Measurements from ENCODE around the gene MAEA.

DNA sequence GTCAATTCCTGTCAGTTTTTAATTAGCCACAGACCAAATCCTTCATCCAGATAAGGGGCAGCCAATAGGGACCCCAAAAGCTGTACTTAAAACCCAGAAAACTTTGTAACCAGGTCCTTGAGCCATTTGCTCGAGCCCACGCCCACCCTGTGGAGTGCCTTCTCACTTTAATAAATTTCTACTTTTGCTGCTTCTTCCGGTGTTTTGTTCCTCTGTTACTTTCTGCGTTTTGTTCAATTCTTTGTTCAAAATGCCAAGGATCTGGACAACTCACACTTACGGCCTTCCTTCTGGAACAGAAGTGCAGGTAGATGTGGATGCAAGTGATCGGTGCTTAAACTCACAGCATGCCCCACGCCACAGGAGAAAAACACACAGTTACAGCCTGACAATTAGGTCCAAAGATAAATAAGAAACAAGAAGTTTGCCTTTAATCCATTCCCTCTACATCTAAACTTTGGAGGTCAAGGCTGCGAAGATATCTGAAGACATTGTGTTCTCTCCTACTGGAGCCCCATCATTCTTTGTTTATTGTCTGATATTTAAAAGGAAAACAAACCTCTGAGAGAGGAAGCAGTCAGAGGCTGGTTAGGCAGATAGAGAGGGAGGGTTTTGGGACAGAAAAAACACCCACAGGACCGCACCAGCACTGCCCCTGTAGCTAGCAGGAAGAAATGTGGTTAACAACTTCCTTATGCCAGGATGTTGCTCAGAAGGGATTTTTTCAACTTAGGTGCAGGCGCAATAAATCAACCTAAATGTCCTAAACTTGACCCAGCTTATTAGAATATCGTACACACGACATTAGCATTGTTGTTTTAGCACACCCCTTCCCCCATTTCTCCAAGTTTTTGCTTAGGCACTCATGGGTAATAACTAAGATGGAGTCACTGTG is 3.1 kb upstream of the ZNF718 start:
- RRBS = no CpG with 5 or more reads among the region's 12 CpGs

- RRBS = 2% methylated on average over 17 of the region's 51 CpGs
Measured at GRCh38 chr4:663148-663877, 10.8 kb downstream of the ATP5ME start.

DNA sequence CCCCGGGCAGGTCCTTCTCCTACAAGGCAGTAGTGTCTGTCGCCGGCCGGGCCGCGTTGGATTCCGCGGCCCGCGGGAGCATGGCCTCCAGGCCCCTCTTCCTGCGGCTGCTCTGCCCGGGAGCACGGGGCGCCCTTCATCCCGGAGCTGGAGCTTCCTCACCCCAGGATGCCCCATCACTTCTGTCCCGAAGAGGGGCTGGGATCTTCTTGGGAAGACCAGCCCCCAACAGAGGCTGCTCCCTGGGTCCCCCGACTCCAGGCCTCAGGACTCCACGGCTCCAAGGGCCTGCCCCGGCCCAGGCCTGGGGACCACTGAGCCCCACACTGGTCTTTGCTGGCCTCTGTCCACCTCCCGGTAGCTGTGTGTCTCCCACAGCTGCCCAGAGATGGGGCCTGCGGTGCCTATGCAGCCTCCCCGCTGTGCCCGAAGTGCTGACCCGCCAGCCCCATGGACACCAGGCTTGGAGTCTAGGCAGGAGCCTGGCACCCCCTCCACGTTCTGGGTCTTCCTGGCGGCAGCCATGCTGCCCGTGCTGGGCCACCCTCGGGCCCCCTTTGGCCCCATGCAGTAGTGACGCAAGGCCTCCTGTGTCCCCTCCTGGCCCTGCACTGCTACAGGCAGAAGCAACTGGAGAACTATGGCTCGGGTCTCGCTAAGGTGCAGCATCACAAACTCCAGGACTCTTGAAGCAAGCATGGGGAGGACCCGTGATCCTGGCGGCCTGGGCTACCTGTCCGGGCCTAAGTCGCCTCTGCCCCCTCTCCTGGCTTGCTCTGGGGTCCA is 645 bp downstream of the MYL5 start:
- RRBS = 3% methylated on average over 11 of the region's 35 CpGs

DNA sequence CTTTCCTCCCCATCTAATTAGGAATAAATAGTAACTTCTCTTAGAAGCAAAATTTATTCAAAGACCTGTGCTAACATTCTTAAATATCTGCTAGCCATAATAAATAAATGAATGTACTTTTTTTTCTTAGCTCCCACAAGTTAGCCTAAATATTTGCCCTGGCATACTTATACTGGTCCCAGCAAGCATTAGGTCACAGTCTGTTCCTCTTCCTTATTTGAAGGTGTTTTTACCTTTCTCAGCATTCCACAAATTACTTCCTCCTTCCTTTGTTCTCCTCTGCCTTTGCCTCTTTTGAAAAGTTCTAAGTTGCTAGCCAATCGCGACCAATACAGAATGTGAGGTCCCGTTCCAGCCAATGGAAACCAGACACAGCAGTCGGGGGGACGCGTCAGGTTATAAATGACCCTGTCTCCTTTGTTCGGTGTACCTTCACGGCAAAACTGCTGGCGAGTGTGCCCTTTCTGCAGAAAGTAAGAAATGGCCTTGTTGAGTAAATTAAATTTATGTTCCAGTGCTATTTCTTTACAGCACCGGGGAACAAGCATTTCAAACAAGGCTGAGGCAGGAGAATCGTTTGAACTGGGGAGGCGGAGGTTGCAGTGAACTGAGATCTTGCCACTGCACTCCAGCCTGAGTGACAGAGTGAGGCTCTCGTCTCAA is 5.5 kb upstream of the SLC49A3 start:
- RRBS = no CpG with 5 or more reads among the region's 13 CpGs

DNA sequence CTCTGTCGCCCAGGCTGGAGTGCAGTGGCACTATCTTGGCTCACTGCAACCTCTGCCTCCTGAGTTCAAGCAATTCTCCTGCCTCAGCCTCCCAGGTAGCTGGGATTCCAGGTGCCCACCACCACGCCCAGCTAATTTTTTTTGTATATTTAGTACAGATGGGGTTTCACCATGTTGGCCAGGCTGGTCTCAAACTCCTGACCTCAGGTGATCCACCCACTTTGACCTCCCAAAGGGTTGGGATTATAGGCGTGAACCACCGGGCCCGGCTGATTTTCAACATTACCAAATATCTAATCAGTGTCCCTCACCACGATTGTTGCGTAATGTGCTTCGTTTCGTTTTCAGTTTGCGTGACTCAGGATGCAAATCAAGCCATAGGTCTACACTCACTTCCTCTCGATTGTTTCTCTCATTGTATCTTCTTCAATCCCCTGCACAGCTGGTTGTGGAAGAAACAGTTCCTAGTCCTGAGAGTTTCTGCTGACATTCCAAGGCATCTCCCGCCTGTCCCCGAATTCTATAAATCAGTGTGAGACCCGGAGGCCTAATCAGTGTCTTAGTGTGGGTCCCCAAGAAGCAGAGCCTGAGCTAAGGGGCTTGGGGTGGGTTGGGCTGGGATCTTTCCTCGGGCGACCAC is 6.3 kb upstream of the PCGF3 start:
- RRBS = no CpG with 5 or more reads among the region's 16 CpGs

- RRBS = 31% methylated on average over 5 of the region's 19 CpGs
Measured at GRCh38 chr4:749841-750701, 44.4 kb downstream of the PCGF3 start.

DNA sequence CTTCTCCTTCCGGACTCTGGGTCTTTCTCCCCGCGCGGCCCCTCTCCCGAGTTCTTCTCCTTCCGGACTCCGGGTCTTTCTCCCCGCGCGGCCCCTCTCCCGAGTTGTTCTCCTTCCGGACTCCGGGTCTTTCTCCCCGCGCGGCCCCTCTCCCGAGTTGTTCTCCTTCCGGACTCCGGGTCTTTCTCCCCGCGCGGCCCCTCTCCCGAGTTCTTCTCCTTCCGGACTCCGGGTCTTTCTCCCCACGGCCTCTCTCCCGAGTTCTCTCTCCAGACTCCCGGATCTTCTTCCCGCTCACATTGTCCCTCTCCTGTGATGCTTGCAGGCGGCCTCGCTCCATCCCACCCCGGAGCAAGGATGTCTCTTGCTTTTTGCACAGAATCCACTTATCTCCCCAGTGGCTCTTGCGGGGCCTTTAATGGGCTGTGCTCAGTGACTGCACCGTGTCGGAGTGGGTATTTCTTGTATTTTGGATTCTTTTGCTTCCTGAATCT is 54.1 kb downstream of the PCGF3 start:
- RRBS = 96% methylated on average over 5 of the region's 35 CpGs

DNA sequence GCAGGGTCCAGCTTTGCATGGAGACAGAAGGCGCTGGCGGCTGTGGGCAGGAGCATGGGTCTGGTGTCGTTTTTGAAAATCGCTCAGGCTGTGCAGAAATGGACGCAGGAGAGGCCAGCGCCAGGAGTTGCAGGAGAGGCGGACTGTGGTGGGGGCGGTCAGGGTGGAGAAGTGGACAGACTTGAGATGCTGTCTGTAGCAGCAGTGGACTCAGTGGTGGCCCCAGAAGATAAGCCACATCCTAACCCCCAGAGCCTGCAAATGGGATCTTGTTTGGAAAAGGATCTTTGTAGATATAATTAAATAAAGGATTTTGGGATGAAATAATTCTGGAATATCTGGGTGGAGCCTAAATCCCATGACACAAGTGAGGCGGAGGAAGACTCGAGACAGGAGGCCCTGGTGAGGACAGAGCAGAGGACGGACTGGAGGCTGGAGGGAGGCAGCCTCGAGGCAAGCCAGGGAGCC is 56.3 kb downstream of the PCGF3 start:
- RRBS = no CpG with 5 or more reads among the region's 12 CpGs

DNA sequence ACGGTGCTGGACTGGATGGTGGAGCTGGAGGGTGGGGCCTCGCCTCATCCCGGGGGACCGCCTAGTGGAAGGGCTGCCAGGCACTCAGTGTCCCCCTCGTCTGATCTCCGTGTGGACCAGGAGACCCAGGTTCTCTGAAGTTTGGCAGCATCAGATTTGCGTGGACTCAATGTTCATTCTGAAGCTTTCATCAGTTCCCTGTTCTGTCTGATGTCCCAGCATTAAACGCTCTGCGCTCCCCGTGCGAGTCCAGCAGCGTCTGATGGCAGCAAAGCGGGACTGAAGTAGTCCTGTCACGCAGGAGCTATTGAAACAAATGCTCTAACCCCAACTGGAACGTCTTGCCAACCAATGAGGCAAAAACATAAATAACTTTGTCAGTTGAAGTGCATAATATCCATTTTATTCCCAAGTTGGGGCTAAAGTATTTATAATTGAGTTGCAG is 7.1 kb downstream of the CPLX1 start:
- RRBS = 68% methylated on average over 2 of the region's 15 CpGs

DNA sequence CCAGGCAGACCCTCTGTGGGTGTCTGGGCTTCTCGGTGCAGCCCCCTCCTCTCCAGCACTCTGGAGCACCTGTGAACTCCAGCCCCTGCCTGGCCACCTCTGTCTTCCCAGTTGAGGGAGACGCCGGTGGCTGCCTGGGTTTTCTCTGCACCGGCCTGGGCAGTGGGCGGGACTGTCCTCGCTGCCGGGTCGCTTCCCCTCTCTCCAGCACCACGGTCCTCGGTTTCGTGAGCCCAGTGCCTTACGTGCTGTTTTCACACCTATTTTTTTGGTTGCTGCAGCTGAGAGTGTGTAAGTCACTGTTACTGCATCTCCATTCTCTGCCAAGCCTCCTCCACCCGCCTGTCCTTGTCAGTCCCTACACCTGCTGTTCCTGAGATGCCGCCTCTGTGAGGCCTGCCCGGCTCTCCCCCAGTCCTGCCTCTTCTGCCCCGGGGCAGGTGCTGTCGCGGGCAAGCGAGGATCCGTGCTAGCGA is 2.5 kb upstream of the FGFRL1 start:
- RRBS = 4% methylated on average over 6 of the region's 21 CpGs

GRCh38 chr4:1010429-1011072 is 875 bp upstream of the FGFRL1 start:
- RRBS = 3% methylated on average over 12 of the region's 38 CpGs

DNA sequence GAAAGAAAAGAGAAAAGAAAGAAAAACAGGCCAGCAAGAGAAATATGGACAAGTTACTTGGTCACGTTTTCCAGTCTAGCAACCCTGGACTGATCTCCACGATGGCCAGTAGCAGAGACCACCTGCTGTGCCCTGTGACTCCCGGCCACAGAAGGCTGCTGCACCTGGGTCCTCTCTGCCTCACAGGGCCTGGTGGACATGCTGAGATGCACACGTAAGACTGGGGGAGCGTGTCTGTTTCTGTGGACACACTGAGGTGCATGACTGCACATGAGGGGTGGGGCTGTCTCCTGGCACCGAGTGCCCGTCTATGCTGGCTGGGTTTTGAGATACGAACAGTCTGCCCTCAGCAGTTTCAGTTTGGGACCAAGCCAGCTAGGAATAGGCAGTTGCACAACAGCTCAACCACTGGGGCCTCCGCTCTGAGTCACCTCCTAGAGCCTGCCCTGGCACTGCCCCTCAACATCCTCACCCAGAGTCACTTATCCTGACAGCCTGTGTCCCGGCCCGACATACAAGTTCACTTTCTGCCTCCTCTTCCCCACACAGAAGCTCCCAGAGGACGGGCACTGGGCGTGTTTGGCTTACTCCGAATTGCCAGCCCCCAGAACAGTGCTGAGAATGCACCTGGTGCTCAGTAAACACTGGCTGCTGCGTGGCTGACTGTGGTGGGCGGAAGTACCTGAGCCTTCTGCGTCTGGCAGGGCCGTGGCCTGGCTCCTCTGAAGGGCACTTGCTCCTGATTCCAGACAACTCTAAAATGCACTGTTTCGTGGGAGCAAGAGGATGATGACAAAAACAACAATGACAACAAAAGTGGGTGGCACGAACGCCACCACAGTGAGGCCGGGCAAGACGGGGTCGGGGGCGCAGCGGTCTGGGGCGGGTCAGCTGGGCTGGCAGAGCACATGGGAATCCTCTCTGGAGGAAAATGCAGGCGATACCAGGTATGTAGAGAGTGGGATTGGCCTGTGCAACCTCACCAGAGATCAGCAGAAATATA is 30.9 kb downstream of the RNF212 start:
- RRBS = no CpG with 5 or more reads among the region's 28 CpGs

DNA sequence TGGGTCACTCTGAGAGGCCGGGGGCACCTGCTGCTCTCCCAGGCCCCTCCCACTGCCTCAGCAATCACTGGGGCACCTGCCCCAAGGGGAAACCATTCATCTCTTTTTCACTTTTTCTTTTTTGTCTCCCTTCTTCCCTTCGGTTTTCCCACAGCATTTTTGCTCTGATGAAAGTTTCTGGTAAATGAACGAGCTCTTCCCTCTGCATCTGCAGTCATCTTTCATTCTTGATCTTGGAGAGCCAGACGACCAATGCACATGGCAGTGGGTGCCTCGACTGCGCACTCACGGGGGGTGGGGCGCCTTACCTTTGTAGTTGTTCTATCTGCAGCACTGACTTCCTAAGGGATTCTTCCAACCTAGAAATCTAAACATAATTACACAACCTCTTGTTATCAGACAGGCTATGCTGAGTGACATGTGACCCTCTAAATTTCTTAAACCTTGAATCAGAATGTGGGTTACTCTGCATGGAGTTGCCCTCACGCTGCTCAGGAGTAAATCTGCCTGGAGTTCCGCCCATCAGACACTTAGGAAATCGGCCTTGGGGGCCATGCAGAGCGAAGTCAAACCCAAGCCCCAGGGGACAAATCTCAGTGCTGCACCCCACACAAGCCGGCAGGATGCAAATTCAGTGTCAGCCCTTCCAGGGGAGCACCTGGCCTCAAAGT is 27.6 kb downstream of the RNF212 start:
- RRBS = no CpG with 5 or more reads among the region's 13 CpGs

GRCh38 chr4:1173240-1173900 is 987 bp upstream of the SPON2 start:
- RRBS = no CpG with 5 or more reads among the region's 13 CpGs

DNA sequence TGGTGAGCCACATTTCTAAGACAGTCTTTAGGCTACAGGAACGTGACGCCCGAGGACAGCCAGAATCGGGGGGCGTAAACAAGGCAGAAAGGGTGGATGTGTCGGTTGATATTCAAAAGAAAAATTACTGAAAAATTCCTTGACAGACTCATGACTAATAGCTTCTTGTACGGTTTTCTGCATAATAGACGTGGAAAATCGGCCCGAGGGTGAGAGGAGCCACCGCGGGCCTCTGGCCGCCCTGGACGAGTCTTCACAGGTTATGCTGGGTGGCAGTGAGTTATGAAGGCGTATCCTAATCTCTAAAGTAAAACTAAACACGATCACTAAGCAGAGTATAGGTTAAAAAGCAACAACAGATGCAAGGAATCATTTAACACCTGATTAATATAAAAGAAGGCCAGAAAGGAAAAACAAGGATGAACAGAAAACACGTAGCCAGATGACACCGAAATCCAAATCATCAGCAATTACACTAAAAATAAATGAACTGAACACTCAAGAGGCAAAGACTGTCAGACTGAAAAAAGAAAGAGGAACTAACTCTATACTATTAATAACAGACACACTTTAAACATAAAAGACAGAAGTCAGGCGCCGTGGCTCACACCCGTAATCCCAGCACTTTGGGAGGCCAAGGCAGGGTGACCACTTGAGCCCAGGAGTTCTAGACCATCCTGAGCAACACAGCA is 30.3 kb downstream of the CTBP1 start:
- RRBS = no CpG with 5 or more reads among the region's 21 CpGs

DNA sequence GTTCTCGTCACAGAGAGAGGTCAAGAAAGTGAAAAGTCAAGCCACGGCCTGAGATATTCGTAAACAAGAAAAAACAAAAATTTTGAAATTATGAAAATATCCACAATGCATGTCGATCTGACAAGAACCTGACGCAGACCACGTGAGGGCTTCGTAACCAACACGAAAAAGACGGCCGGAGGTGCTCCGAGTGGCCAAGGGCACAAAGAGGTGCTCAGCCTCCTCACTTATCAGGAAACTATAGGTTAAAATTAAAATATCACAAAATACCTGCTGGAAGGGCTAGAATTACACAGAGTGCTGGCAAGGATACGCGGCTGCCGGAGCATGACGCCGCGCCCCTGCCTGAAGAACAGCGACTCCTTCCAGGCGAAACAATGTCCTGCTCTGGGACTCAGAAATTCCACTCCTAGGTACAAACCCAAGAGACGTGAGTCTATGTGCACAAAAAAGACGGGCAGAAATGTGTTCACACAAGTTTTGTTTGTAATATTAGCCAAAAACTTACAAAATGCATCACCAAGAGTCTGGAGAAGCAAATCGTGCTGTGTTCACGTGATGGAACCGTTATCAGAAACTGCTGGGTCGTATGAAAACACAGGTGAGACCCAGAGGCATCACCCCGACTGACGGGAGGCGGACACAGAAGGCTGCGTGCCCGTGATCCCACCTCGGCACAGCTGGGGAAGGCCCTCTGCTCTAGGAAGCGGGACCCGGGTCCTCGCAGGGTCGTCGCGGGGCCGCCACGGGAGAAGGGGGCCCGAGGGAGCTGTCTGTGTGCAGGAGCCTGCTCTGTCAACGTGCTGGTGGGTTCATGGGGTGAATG is 27.7 kb downstream of the CTBP1 start:
- RRBS = no CpG with 5 or more reads among the region's 41 CpGs

DNA sequence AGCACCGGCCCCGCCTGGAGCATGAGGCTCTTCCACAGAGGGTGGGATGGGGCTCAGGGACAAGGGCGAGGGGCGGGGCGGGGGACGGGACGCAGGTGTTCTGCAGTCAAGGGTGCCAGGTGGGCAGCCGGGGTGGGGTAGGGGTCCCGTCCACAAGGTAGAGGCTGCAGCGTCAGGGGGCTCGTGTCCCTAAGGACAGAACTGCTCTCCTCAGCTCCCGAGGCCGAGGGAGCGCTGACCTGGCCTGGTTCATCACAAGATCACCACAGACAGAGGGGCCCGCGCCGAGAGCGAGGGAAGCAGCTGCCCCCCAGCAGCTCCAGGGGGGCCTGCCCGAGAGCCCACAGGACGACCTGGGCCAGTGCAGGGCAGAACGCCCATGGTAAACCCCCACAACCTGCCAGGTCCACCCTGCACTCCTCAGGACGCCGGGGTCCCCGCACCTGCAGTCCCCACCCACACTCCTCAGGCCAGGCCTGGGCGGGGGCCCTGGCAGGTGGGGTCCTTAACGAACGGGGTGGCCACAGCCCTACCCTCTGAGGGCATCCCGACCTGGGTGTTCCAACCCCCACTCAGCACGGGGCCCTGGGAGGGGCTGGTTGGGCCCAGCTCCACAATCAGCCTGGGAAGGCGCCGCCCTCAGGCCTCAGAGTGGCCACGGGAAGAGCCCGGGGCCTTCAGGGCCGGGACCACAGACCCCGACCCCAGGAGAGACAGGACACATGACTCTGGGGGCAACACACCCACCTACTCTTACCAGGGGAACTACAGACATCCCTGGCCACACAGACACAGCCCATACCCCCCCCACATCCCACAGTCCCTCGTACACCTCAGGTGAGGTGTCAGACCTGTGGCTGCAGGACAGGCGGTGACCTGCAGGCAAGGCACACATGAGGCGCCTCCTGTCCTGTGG is 26.5 kb downstream of the CTBP1 start:
- RRBS = no CpG with 5 or more reads among the region's 38 CpGs

GRCh38 chr4:1224398-1225575 is 24.1 kb downstream of the CTBP1 start:
- RRBS = 93% methylated on average over 18 of the region's 63 CpGs

DNA sequence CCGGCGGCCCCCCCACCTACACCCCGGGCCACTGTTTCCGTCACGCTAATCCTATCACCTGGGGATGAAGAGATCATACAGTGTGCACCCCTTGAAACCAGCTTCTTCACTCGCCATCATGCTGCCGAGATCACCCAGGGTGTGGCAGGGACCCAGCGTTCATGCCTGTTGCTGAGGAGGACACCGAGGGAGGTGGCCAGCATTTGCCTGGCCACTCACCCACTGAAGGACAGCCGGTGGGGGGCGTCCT is 14.1 kb downstream of the CTBP1 start:
- RRBS = 56% methylated on average over 2 of the region's 11 CpGs

DNA sequence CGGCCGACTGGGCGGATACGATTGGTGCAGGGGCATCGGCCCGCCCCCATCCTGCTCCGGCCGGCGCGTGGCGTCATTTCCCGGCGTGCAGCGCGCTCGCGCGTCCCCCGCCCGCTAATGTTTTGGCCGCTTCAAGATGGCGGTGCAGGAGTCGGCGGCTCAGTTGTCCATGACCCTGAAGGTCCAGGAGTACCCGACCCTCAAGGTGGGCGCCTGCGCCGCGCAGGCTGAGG is at the start of gene MAEA:
TSS of gene MAEA (plus strand) at position 114 of the 233 bp plus-strand sequence.
- RRBS = 2% methylated on average over 7 of the region's 29 CpGs